Transverse colon (tissue), 4 donors: ENCODE data around the genes ITPR3 and GRM4.

- PRO-cap, result bidirectional peak, plus-strand start at chr6:33621034, minus-strand start at chr6:33620908; bidirectional peak, plus-strand start at chr6:33621335, minus-strand start at chr6:33621222
- RAMPAGE, long total RNA, 4 experiments, result start-site peak on the plus strand in 3 of 4 experiments, at chr6:33621285-33621689 at its widest, 25 to 93 reads per replicate
Measured at GRCh38 chr6:33620724-33621752, at the start of gene ITPR3. ITPR3 (plus strand) TSS chr6:33621322.

- PRO-cap, result bidirectional peak, plus-strand start at chr6:33632281, minus-strand start at chr6:33632113
- RAMPAGE, long total RNA, 4 experiments, result no peak in any of the 4 experiments
Measured at GRCh38 chr6:33631849-33632992, 11.1 kb downstream of the ITPR3 start.

DNA sequence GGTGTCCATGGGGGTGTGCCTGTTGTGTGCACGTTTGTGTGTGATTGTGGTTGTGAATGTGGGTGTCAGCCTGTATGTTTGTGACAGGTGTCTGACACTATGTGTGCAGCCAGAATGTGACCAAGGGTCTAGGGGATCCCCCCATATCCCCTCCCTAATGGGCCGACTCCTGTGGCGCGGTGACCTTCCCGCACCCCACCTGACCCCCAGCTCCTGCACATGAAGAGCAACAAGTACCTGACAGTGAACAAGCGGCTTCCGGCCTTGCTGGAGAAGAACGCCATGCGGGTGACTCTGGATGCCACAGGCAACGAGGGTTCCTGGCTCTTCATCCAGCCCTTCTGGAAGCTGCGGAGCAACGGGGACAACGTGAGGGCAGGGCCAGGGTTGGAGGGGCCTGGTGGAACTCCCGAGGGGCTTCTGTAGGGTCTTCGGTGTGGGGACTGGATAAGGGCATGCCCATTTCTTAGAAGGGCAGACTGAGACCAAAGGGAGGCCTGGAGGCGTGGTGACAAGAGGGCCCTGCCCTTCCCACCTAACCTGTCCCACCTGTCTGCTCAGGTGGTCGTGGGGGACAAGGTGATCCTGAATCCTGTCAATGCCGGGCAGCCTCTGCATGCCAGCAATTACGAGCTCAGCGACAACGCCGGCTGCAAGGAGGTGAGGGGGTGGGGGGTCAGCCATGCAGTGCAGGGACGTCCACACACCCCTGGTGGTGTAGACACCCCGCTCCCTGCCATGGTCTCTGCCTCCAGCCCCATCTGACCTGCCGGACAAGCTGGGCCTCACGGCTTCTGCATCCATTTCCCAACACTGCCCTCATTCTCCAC lies 37.6 kb downstream of the ITPR3 start:
- PRO-cap, result no peak
- RAMPAGE, long total RNA, 4 experiments, result no peak in any of the 4 experiments

- PRO-cap, result no peak
- RAMPAGE, long total RNA, 4 experiments, result no peak in any of the 4 experiments
Measured at GRCh38 chr6:33748393-33749386, 2.0 kb upstream of the IP6K3 start.

DNA sequence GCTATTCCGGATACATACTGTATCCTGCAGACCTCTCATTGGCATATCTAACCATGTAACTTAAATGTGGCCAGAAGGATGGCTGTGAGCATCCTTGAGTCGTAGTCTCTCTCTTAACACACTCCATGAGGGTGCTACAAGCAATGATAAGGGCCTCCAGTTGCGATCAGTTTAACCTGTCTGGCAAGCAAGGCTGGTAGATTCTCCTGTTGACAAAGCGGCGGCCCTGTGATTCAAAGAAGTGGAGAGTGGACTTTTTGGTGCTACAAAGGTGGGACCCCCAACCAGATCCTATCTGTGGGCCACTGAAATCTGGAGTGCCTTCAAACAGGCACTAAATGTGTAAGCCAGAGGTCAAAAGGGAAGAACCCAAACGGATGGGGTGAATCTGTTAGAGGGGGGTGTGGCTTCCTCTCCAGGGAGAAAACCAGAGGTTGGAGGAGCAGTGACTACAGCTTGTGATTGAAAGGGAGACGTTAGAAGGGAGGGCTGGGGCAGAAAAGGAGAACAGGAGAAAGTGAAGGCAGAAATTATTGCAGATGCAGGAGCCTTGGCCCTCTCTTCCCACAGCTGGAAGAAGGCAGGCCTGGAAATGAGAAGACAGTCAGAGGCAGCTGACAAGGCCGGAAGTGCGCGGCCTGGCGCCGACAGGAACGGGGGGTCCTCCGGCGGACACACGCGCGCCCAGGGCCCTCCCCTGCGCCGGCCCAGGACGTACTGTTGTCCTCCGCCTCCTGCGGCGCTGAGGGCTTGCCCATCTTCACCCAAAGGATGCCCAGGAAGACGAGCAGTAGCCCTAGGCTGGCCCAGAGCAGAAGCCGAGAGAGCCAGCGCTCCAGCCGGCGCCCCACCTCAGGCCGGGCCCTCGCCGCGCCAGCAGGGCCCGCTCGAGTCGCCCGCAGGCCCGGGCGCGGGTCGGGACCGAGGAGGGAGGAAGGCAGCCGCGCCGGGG lies 991 bp downstream of the LEMD2 start:
- PRO-cap, result unidirectional peak, plus-strand start at position 479 of the sequence; bidirectional peak, plus-strand start at position 650 of the sequence, minus-strand start at position 572 of the sequence
- RAMPAGE, long total RNA, 4 experiments, result no peak in any of the 4 experiments

- PRO-cap, result no peak
- RAMPAGE, long total RNA, 4 experiments, result no peak in any of the 4 experiments
Measured at GRCh38 chr6:33789334-33789624, 349 bp upstream of the LEMD2 start.

GRCh38 chr6:33885627-33886041 lies 81.8 kb upstream of the MLN start:
- PRO-cap, result unidirectional peak, plus-strand start at chr6:33885858
- RAMPAGE, long total RNA, 4 experiments, result no peak in any of the 4 experiments

- PRO-cap, result no peak
- RAMPAGE, long total RNA, 4 experiments, result no peak in any of the 4 experiments
Measured at GRCh38 chr6:34145451-34146269, at the start of gene GRM4. GRM4 (minus strand) TSS chr6:34146087.

DNA sequence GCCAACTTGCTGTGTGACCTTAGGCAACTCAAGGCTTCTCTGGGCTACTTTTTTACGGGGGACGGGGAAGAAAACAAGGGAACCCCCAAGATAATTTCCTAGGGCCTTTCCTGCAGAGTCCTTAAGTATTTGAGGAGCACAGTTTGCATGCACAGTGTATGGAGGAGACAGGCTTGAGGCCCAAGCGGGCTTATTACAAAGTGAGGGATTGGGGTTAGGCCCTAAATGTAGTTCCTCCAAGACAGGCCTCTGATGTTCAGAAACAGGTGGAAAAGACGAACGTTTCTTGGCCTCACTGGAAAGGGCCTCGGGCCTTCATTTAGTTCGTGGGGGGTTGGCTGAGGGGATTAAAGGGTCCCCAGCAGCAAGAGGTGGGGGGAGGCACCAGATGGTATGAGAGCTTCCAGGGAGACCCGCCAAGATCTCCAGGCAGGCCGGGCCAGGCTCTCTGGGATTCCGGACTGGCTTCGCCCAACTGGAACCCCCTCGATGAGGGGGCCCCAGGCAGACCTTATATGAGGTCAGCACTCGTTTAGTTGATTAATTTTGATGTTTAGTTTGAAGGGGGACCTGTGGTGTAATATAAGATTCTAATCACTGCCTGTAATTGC lies 1.9 kb downstream of the HMGA1 start:
- PRO-cap, result no peak
- RAMPAGE, long total RNA, 4 experiments, result no peak in any of the 4 experiments

- PRO-cap, result no peak
- RAMPAGE, long total RNA, 4 experiments, result no peak in any of the 4 experiments
Measured at GRCh38 chr6:34301307-34302171, 52.7 kb upstream of the SMIM29 start.

DNA sequence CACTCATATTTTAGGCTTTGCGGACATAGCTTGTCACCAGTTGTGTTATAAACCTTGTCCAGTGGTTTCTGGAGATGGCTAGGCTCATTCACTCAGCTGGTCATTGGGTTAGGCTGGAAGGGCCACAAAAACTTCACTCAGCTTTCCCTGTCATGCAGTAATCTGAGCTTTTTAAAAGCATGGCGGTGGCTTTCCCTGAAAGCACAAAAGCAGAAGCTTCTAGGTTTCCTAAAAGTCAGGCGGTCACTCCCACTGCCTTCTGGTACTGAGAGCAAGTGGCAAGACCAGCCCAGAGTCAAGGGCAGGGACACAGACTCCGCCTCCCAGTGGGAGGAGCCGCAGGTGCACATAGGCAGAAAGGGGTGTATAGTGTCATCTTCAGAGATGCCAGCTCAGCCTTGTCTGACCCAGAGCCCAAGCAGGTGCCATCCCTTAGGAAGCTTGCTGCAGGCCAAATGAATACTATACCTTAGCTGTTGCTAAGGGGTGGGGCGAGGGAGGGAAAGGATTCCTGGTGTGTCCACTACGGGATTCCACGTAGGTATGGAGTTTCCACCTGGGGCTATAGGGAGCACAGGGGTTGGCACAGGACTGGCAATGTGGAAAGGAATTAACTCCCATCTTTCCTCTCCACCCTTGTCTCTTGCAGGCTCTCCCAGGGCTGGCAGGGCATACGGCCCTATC lies 17.9 kb upstream of the PACSIN1 start:
- PRO-cap, result no peak
- RAMPAGE, long total RNA, 4 experiments, result no peak in any of the 4 experiments

GRCh38 chr6:34514519-34514961 lies 41.6 kb downstream of the SPDEF start:
- PRO-cap, result no peak
- RAMPAGE, long total RNA, 4 experiments, result no peak in any of the 4 experiments

DNA sequence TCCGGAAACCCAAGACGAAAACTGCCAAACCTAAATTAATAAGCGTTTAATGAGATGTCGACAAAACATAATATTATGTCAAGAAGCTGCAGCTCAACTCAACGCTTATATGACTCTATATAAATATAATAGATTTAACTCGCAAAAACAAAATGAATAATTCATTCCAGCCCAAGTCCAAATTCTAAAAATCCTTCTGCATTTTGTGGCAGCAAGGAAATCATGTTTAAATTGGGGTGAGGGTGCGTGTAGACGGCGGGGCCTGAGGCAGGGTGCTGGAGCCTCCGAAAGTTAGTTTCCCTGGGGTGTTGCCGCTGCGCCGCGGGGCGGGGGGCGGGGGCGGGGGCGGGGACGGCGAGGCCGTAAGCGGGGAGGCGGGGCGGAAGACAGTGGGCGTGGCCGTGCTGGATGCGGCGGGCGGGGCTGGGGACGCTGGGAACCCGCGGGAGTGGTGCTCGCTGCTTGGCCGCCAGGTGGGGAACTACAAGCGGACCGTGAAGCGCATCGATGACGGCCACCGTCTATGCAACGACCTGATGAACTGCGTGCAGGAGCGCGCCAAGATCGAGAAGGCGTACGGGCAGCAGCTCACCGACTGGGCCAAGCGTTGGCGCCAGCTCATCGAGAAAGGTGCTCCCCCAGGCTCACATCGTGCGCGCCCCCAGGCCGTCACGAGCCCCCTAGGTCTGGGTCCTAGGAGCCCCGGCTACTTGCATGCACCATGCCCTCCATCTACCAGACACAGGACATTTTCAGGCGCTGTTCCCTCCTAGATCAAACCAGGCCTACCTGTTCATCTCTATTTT lies 29.1 kb downstream of the SPDEF start:
- PRO-cap, result bidirectional peak, plus-strand start at position 486 of the sequence, minus-strand start at position 293 of the sequence
- RAMPAGE, long total RNA, 4 experiments, result no peak in any of the 4 experiments

DNA sequence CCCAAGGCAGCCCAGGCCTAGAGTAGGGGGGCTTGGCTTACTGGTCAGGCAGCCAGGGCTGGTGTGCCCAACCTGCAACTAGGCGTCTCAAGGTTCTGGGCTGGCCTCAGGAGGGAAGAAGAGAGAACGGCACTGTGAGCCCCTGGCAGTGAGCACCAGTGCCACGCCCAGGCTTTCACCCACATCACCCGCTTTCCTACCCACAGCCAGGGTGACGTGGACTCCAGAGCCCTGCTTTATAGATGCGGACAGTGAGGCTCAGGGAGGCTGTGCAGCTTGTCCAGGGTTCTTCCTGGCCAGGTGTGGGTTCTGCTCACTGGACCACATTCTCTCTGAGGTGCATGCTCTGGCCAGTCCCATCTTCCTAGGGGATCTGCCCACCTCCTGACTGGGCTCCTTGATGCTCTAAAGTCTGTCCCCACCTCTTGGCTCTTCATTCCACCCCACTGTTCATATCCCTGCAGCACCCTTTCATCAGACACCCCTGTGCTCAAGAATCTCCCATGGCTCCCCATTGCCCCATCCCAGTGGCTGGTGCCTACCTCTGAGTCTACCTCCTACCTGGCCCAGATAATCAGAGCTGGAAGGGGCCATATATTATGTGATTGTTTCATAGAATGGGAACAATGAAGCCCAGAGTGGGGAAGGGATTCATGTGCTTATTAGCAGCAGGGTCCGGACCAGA lies 8.0 kb downstream of the SPDEF start:
- PRO-cap, result no peak
- RAMPAGE, long total RNA, 4 experiments, result no peak in any of the 4 experiments

GRCh38 chr6:34576501-34576988 lies 20.4 kb upstream of the SPDEF start:
- PRO-cap, result no peak
- RAMPAGE, long total RNA, 4 experiments, result no peak in any of the 4 experiments

DNA sequence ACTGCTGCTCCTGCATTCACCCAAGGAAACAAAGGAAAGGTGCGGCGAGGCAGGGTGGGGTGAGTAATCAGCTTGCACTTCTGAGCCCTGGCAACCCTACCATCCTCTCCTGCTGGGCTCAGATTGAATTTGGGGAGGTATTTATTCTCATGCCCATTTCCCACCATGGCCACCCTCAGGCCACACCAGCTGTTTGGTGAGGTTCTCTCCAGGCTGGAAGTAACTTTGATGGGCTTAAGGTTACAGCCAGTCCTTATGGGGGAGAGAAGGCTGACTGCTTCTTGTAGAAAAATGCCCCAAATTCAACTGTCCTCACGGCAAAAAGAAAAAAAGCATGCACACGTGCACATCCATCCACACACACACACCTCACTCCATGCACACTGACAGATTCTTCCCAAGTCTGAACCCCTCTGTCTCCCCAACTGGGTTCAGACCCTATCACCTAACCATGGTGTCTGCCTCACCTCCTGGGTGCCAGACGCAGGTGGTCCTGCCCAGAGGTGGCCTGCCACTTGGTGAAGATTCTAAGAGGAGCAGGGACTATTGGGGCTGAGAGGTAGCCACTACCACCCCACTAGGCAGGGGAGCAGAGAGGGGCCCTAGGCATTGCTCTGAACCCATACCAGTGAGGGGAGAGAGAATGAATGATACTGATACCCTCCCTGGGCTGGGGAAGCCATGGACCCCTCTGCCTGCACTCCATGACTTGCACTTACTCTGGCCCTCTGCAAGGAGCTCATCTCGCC lies 31.5 kb upstream of the SPDEF start:
- PRO-cap, result no peak
- RAMPAGE, long total RNA, 4 experiments, result start-site peak on the minus strand in 2 of 4 experiments, centred at positions 112 to 548 of the sequence, 5 to 26 reads per replicate

DNA sequence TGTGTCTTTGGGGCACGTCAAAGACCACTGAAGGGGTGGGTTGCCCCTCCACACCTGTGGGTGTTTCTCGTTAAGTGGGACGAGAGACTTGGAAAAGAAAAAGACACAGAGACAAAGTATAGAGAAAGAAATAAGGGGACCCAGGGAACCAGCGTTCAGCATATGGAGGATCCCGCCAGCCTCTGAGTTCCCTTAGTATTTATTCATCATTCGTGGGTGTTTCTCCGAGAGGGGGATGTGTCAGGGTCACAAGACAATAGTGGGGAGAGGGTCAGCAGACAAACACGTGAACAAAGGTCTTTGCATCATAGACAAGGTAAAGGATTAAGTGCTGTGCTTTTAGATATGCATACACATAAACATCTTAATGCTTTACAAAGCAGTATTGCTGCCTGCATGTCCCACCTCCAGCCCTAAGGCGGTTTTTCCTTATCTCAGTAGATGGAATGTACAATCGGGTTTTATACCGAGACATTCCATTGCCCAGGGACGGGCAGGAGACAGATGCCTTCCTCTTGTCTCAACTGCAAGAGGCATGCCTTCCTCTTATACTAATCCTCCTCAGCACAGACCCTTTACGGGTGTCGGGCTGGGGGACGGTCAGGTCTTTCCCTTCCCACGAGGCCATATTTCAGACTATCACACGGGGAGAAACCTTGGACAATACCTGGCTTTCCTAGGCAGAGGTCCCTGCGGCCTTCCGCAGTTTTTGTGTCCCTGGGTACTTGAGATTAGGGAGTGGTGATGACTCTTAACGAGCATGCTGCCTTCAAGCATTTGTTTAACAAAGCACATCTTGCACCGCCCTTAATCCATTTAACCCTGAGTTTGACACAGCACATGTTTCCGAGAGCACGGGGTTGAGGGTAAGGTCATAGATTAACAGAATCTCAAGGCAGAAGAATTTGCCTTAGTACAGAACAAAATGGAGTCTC lies 23.1 kb upstream of the ILRUN start:
- PRO-cap, result no peak
- RAMPAGE, long total RNA, 4 experiments, result no peak in any of the 4 experiments

- PRO-cap, result no peak
- RAMPAGE, long total RNA, 4 experiments, result no peak in any of the 4 experiments
Measured at GRCh38 chr6:34756409-34756840, 880 bp upstream of the SNRPC start.

- PRO-cap, result no peak
- RAMPAGE, long total RNA, 4 experiments, result no peak in any of the 4 experiments
Measured at GRCh38 chr6:35014253-35014941, 125.3 kb downstream of the ANKS1A start.

GRCh38 chr6:35016353-35017412 lies 124.5 kb downstream of the TCP11 start:
- PRO-cap, result unidirectional peak, plus-strand start at chr6:35017031; unidirectional peak, plus-strand start at chr6:35017082
- RAMPAGE, long total RNA, 4 experiments, result no peak in any of the 4 experiments